Upper lobe of left lung (tissue), 5 donors: ENCODE results near the genes CFAP410, KRTAP10-4, KRTAP12-1 and PTTG1IP.

DNA sequence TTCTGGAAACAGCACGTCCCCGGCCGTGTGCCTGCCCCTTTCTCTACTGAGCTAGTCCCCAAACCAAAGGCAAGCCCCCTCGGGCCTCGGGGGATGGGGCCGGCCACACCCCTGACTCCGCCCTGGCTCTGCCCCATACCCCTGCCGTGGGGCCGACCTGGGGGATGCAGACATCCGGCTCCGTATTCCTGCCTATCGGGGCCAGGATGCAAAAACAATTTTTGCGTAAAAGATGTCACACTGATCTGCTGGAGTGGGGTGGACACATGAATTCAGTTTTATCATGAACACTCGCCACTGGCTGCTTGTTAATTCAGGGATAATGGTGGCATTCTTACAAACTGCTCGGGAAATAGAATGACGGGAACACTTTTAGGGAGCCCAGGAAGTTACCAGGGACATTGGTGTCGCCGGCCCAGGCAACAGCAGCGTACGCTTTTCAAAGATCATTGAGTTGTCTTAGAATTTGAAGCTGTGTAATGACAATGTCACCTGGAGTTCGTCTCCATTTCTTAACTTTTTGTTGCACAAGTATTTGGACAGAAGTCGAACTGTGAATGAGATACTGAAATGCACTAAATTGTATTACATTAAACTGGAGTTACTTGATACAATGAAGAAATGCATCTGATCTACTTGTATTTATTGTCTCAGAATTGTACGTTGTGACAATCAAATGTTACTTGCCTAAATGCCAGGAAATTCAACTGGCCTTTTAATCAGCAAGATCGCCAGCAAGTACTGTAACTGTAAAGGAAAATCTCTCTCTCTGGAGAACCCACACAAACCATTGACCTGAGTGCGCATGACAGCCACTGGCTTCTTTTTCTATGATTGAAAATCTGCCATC is 26.0 kb upstream of the TRAPPC10 start:
- PRO-cap, 2 experiments, result no peak in any of the 2 experiments
- RAMPAGE, long total RNA, 4 experiments, result no peak in any of the 4 experiments

DNA sequence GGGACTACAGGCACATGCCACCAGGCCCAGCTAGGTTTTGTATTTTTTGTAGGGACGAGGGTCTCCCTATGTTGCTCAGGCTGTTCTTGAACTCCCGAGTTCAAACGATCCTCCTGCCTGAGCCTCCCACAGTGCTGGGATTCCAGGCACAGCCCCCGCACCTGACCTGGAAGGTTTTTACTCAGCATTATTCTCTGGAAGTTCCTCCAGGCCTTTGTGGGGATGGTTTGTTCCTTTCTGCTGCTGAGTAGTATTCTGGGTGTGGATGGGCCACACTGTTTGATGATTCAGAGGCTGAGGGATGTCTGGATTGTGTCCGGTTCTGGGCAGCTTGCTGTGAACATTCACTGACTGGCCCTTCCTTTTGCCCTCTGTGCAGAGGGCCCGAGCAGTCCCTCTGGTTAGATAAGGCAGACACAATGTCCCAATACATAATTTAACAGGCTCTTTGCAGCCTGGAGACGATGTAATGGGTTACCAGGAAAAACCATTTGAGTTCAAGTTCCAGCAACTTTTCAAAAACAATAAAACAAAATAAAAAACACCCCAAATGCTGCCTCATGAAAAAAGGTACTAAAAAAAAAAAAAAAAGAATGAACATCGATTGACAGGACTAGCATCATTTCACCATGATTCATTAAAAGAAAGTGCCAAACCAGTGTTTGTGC is 5.9 kb upstream of the TRAPPC10 start:
- PRO-cap, 2 experiments, result no peak in any of the 2 experiments
- RAMPAGE, long total RNA, 4 experiments, result no peak in any of the 4 experiments

DNA sequence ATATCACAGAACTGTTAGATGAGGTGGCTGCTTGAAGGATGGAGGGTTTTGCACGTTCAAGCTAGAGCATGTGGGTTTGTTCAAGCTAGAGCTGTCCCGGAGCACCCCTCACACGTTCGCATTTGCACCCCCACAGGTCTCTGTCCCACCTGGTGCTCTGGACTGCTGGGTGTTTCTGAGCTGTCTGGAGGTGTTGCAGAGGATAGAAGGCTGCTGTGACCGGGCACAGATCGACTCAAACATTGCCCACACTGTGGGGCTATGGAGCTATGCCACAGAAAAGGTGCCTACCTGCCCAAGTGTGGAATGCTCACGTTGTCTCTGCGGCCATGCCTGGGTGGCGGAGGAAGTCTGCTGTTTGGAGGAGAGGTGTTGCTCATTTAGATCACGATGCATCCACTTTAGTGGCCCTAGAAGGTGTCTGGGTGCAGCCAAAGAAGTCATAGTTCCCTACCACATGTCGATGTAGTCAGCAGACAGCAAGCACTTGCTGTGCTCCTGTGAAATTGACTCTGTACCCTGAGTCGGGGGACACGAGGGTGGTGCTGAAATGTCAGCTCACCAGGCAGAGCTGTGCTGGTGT is 32.9 kb upstream of the PWP2 start:
- PRO-cap, 2 experiments, result no peak in any of the 2 experiments
- RAMPAGE, long total RNA, 4 experiments, result no peak in any of the 4 experiments

DNA sequence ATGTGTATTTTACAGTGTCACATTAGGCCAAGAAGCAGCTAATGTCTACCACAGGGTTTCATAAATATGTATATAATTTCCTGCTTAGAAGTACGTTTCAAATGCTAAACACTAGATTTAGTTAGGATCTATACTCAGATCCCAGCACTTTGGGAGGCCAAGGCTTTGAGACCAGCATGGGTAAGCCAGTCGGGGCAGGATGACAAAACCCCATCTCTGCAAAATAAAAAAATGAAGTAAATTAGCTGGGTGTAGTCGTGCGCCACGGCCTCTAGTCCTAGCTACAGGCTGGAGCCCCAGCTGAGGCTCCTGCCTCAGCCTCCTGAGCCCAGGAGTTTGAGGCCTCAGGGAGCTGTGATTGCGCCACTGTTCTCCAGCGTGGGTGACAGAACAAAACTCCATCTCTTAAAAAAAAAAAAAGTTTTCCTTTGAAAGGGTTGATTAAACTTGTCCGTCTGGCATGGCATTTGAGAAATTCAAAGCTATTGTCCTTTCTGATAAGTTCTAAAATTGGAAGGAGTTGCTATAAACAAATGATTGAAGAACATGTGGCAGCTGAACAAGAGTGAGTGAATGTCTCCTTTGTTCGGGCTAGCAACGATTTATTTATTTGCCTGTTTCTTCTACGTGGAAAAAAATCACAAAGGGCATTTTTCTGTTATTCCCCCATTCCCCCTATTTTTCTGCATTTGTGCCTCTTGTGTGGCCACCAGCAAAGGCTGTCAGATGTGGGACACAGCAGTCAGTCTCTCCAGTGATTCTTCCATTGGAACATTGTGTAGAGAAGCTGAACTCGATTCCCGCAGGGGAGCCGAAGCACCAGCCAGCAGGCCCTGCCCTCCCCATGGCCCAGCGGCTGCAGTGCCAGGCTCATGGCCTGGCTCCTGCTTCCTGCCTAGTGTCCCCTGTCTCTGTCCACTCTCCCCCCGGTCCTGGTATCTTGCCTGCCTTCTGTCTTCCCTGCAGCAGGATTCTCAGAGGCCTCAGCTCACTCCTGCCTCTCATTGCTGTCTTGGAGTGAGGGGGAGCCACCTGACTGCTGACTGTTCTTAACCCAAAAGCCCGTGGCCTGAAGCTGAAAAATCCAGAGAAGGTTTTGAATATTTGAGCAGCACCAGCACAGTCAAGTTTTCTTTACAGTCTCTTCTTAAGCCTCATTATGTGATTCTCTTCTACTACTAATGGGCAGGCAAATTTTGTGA is 21.5 kb upstream of the PWP2 start:
- PRO-cap, 2 experiments, result no peak in any of the 2 experiments
- RAMPAGE, long total RNA, 4 experiments, result no peak in any of the 4 experiments

GRCh38 chr21:44300281-44301170 is 673 bp downstream of the PFKL start:
- PRO-cap, 2 experiments, result peak in 2 of 2 experiments; most common plus-strand start chr21:44300443 (in 1); most common minus-strand start chr21:44300552 (in 2)
- RAMPAGE, long total RNA, 4 experiments, result no peak in any of the 4 experiments

- PRO-cap, 2 experiments, result no peak in any of the 2 experiments
- RAMPAGE, long total RNA, 4 experiments, result no peak in any of the 4 experiments
Measured at GRCh38 chr21:44303393-44304358, 3.8 kb downstream of the PFKL start.

DNA sequence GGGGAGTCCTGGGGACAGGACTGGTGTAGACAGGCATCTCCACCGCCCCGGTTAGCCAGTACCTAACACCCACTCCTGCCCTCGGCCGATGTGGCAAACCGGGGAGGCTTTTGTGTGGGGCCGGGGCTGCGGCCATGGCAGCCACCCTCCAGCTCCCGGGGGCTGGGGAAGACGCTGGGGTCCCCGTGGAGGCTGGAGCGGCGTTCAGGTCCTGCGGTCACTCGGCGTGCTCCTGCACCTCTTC is 9.3 kb downstream of the CFAP410 start:
- PRO-cap, 2 experiments, result no peak in any of the 2 experiments
- RAMPAGE, long total RNA, 4 experiments, result no peak in any of the 4 experiments

DNA sequence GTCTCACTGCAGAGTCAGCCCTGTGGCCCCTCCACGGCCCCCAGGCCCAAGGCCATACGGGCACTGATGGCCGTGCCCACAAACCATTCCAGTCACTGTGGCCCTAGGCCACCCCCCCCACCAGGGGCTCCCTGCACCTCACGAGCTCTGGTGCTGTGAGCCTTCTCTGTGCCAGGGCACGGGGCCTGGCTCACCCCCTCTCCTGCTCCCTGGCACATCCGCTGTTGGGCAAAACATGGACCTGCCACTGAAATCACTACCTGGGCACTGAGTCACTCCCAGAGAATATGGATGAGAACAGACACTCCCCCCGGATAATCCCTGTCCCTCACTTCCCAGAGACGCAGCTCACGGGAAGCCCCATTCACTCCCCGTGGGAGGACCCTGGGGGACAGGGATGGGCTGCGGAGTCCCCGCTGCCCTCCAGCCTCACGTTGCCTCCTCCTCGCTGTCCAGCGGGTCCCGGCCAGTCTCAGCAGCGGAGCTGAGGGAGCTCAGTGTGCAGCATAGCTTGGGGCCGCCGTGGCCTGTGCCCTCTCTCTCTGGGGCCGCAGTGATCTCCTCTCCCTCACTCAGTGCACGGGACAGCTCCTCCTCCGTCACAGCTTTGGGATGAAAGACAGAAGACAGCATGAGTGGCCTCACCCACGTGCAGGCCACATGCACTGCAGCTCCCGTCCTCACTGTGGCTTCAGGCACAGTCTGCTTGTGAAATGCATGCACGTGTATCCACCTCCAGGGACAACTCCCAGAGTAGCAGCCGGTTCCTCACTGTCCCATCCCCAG is 7.6 kb downstream of the CFAP410 start:
- PRO-cap, 2 experiments, result no peak in any of the 2 experiments
- RAMPAGE, long total RNA, 4 experiments, result no peak in any of the 4 experiments

GRCh38 chr21:44338851-44339640 is at the start of gene CFAP410:
CFAP410 (minus strand) TSS chr21:44339390.
- PRO-cap, 2 experiments, result peak in 2 of 2 experiments; most common plus-strand start chr21:44339122 (in 2); most common minus-strand start chr21:44339384 (in 2)
- RAMPAGE, long total RNA, 4 experiments, result start-site peak on the minus strand in 1 of 4 experiments, at chr21:44339236-44339264 at its widest, 18 reads per replicate

DNA sequence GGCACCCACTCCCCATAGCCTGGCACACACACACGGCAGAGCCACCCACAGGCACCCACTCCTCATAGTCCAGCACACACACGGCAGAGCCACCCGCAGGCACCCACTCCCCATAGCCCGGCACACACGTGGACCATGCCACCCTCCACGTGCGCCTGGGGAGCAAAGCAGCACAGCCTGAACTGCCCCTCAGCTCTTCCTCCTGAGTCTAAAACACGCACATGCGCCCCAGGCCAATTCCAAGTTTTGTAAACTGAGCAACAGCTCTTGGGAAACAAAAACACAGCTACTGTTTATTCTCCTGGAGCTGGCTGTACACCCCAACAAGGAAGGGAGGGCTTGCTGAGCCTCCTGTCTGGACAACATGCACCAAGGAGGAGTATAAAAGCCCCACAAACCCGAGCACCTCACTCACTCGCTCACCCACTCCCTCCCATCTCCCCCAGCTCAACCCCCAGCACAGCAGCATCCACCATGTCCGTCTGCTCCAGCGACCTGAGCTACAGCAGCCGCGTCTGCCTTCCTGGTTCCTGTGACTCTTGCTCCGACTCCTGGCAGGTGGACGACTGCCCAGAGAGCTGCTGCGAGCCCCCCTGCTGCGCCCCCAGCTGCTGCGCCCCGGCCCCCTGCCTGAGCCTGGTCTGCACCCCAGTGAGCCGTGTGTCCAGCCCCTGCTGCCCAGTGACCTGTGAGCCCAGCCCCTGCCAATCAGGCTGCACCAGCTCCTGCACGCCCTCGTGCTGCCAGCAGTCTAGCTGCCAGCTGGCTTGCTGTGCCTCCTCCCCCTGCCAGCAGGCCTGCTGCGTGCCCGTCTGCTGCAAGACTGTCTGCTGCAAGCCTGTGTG is at the start of gene KRTAP10-4:
Gene KRTAP10-4 (plus strand): TSS at position 445 of the 845 bp plus-strand sequence.
- PRO-cap, 2 experiments, result no peak in any of the 2 experiments
- RAMPAGE, long total RNA, 4 experiments, result no peak in any of the 4 experiments

DNA sequence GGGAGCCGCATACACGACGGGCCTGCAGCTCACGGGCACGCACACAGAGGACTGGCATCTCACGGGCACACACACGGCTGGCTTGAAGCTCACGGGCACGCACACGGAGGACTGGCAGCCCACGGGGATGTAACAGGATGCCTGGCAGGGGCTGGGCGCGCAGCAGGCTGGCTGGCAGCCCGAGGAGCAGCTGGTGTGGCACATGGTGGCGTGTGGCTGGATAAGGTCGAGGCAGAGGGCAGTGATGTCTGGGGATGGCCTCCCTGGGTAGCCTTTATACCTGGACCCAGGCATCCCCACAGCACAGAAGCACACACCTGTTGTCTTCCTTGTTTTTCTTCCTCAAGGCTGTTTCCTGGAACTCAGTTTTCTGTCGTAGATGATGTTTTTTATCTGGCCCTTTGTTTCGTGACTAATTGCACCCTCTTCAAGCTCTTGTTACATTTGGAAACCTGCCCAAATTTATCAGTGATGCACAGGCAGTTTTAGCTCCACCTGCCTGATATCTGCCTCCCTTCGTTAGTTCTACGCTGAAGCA is at the start of gene KRTAP12-1:
Gene KRTAP12-1 (minus strand): TSS at position 244 of the 538 bp plus-strand sequence.
- PRO-cap, 2 experiments, result no peak in any of the 2 experiments
- RAMPAGE, long total RNA, 4 experiments, result no peak in any of the 4 experiments

- PRO-cap, 2 experiments, result no peak in any of the 2 experiments
- RAMPAGE, long total RNA, 4 experiments, result no peak in any of the 4 experiments
Measured at GRCh38 chr21:44696757-44697079, 254 bp upstream of the KRTAP10-12 start.

DNA sequence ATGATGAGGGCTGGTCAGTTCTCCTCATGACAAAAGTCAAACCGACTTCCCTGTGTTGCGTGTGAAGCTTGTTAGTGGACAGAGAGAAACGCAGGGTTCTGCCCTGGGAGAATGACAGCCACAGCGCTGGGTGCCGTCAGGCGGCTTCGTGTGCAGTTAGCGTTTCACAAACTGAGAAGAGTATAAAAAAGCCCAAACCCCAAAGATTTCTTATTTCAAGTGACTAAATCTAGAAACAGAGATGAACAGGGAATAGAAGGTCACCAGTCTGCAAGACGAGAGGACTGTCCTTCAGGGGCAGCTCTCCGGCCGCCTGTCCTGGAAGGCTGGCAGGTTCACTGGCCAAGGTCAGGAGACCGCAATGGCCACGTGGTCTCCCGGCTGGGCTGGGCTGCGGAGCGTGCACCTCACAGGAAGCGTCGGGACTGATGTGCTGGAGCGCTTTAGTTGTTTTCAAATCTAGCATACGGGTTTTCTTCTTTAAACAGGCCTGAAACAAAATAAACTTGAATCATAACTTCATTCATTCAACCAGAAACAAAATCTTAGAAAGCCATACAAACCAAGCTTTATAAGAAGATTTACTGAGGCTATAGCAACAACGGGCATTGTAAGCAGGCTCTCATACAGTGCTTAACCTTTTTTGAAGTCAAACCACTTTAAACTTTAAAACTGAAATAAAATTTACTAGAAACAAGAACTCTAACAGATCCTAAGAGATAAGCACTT is 22.2 kb downstream of the PTTG1IP start:
- PRO-cap, 2 experiments, result no peak in any of the 2 experiments
- RAMPAGE, long total RNA, 4 experiments, result start-site peak on the minus strand in 1 of 4 experiments, centred at position 204 of the sequence, 111 reads per replicate

DNA sequence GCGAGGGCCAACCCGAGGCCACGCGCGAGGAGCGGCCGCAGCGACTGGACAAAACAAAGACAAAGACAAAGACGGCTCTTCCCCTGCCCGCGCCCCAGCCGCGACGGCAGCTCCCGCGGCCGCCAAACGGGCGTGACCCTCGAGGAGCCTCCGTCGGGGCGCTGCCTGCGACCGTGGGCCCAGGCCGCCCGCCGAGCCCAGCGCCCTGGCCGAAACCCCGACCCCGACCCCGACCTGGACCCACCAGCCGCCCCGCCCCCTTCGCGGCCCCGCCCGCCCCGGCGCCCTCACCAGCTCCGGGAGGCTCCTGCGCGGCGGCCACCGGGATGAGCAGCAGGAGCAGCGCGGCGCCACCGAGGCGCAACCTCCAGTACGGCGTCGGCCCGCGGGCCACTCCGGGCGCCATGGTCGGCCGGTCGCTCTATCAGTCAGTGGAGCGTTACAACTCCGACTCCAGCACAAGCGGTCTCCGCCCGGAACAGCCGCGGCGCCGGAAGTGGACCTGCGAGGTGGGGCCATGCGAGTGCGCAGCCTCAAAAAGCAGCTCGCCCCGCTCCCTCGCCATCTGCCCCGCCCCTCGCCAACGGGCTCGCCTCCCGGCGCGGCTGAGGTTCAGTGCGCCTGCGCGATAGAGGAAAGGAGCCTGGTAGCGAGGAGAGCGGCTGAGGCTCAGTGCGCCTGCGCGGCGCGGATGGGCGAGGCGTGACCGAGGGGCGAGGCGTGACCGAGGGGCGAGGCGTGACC is at the start of gene PTTG1IP:
Gene PTTG1IP (minus strand): TSS at position 480 of the 744 bp plus-strand sequence.
- PRO-cap, 2 experiments, result peak in 2 of 2 experiments; most common plus-strand start position 290 of the sequence (in 1); most common minus-strand start position 207 of the sequence (in 1)
- RAMPAGE, long total RNA, 4 experiments, result start-site peak on the minus strand in 4 of 4 experiments, centred at positions 465 to 484 of the sequence, 119 to 5,444 reads per replicate

DNA sequence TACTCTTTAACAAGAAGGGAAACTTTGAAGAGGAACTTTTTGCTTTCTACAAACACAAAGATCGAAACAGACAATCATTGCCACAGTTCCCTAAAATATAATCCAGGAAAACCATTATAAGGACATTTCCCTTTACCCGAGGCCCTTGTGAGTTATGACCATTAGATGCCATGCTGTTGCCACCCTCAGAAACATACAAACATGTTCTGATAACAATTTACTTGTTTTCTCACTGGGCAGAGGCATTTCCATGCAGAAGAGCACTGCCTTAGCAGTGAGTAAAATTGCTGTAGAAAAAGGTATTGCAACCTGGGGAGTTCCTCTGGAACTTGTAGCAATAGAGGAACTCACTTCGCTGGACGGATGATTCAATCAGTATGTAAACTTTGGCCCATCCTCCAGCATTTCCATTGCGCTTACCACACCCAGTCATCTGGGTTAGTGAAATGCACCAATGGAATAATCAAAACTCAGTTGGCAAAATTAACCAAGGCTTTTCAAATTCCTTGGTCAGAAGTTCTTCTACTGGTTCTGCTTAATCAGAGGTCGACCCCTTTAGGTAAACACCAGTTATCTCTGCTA is 5.1 kb upstream of the PTTG1IP start:
- PRO-cap, 2 experiments, result no peak in any of the 2 experiments
- RAMPAGE, long total RNA, 4 experiments, result no peak in any of the 4 experiments

- PRO-cap, 2 experiments, result no peak in any of the 2 experiments
- RAMPAGE, long total RNA, 4 experiments, result no peak in any of the 4 experiments
Measured at GRCh38 chr21:44907212-44907586, 13.5 kb downstream of the ITGB2 start.

- PRO-cap, 2 experiments, result no peak in any of the 2 experiments
- RAMPAGE, long total RNA, 4 experiments, result no peak in any of the 4 experiments
Measured at GRCh38 chr21:44954439-44954799, 14.6 kb downstream of the SLX9 start.

DNA sequence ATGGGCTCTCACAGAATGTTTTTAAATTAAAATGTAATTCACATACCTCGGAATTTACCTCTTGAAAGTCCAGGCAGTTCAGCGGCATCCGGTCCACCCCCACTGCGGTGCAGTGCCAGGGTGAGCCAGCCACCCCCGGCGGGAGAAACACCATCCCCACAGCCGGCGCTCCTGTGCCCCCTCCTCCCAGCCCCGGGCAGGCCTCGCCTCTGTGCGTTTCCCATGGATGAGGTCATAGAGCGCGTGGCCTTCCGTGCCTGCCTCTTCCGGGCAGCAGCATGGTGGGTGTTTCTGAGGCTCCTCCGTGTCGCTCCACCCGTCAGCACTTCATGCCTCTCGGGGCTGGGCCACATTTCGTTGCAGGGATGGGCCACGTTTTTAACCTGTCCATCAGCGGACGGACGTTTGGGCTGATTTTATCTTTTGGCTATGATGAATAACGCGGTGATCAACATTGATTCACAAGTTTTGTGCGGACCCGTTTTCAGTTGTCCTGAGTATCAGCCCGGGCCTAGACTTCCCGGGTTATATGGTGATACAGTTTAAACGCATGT is 64.6 kb downstream of the SLX9 start:
- PRO-cap, 2 experiments, result no peak in any of the 2 experiments
- RAMPAGE, long total RNA, 4 experiments, result start-site peak on the minus strand in 2 of 4 experiments, centred at positions 178 to 184 of the sequence, 23 to 66 reads per replicate

GRCh38 chr21:45018136-45019469 is 55.8 kb upstream of the ADARB1 start:
- PRO-cap, 2 experiments, result peak in 1 of 2 experiments; most common minus-strand start chr21:45018708 (in 1)
- RAMPAGE, long total RNA, 4 experiments, result no peak in any of the 4 experiments

- PRO-cap, 2 experiments, result no peak in any of the 2 experiments
- RAMPAGE, long total RNA, 4 experiments, result no peak in any of the 4 experiments
Measured at GRCh38 chr21:45031461-45032190, 42.8 kb upstream of the ADARB1 start.